Left colon (tissue), 1 donor: ENCODE results near the genes CEP295NL and TIMP2.

GRCh38 chr17:78870613-78871060 lies 30.0 kb upstream of the USP36 start:
- PRO-cap, result no peak

DNA sequence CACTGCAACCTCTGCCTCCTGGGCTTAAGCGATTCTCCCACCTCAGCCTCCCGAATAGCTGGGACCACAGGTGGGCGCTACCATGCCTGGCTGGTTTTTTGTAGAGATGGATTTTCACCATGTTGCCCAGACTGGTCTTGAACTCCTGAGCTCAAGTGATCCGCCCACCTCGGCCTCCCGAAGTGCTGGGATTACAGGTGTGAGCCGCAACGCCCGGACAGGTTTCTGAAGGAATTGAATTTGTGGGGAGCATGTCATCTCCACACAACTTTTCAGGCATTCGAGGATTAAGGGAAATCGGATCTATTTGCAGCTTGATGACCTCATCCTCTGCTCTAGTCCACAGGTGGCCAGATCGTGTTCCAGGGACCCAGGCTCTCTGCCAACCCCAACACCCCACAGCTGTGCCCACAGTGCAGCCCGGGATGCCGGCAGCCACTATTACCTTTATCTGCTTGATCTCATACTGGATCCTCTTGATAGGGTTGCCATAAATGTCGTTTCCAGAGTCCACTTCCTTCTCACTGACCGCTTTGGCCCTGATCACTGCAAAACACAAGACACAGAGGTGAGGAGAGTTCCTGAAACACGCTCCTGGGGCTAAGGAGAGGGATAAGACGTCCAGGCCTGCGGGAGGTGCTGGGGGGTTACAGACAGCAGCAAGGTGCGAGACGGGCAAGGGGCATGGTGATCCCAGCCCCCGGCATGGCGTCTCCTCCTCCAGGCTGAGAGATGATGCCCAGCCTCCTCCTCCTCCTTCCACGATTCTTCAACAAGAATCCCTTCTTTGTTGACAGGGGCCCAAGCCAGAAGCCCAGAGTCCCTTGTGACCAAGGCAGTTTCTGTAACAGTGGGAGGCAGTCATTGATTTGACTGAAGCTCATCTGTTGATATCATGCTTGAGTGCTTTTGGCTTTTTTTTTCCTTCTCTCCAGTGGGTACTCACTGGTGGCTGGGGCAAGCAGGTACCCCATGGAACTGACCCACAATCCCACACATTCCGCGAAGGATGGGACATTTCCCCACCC lies 29.3 kb downstream of the CEP295NL start:
- PRO-cap, result no peak

DNA sequence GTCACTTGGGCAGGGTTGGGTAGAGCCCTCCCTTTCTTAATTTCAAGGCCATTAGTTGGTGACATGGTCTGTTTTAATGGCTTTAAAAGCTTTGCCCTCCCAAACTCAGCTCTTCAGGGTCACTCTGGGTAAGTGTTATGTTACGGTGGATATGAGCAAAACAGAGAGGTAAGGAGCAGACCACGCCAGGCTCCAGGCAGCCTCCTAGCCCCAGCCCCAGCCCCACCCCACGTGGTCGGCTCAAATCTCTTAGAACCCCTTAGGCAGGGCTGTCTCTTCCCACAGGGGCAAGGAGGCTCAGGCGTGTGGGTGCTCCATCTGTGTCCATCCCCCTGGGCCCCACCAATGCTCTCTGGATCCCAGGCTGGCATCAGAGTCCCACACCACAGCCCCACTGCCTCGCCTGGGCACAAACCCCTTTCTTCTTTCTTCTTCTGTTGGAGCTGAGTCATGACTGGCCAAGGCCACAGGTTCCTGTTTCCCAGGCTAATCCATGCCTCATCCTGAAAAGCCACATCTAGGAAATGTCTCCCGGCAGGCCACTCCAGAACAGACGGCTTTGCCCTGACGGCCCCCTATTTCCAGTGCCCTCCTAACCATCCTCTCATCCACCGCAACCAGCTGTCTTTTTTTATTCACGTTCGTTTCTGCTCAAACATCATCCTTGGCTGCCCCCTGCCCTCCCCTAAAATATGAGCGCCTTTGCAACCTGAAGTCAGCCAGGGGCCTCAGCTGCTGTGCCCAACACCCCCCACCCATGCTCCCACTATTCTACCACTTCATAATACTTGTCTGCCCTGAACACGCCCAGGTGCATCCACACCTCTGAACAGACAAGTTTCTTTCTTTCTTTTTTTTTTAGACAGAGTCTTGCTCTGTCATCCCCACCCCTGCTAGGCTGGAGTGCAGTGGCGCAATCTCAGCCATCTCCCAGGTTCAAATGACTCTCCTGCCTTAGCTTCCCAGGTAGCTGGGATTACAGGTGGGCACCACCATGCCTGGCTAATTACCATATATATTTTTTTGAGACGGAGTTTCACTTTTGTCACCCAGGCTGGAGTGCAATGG lies 27.2 kb downstream of the CEP295NL start:
- PRO-cap, result no peak

DNA sequence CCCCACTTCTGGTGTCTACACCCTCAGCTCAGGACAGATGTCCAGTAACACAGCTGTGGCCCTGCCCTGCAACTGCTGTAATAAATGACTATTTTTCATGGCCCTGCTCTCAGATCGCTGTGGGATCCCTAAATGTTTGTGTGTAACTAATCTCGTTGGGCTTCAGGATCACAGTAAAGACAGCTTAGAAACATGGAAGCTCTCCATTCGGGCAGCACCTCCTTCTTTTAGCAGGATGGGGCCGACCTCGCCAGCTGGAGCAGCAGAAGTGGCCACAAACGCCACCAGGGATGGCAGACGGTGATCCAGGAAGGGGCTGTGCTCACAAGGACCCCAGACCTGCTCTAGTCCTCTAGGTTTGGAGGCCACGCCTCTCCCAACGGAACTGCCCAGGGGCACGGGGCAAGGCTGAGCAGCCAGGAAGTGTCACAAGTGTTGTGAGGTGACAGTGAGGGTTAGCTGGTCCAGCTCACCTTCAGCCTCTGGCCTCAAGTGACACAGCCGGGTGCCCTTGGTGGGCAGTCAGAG lies 20.6 kb downstream of the CEP295NL start:
- PRO-cap, result no peak

DNA sequence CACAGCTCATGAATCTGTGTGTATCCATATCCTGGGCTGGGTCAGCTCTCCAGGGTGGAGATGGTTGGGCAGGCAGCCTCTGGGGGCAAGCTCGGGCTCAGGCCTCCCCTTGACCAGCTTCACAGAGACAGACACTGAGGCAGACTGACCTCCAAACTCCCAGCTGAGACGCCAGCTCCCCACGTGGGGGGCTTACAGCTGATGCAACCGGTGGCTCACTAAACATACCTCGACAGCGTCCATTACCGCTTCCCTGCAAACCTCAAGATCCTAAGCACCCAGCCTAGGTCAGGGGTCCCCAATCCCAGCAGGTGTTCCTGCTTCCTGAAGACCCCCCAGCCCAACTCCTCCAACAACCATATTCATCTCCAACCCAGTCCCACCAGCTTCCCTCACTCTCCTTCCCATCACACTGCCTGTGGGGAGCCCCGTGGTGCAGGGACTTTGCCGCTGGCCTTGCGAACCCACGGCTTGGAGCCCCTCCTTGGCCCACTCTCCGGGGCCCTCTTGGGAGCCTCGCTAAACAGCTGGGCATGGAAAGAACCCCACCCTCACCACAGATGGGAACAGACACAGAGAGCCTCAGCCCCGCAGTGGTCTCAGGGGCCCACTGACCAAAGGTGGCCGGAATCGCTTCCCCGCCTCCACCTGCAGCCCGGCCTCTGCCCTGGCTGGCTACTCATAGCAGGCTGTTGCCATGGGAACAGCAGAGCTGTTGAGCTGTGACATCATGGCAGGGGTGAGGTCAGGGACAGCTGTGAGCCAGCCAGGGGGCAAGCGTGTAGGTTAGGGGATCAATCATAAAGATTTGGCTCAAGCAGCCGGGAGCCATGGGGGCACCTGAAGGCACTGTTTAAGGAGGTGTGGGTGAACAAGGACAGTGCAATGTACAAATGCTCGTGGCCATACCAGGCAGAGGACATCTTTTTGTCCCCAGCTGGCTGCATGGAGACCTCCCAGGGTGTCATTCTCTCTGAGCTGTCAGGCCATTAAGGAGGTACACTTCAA lies at the start of gene CEP295NL:
Gene CEP295NL, minus strand, starts transcription at position 683 of the 1,008 bp plus-strand sequence.
- PRO-cap, result no peak

GRCh38 chr17:78924490-78925592 lies at the start of gene TIMP2:
Gene TIMP2, minus strand, starts transcription at chr17:78925387.
- PRO-cap, result bidirectional peak, plus-strand start at chr17:78925521, minus-strand start at chr17:78925384

- PRO-cap, result bidirectional peak, plus-strand start at chr17:78996270, minus-strand start at chr17:78996163
These were observed 13.7 kb downstream of the CANT1 start for GRCh38 chr17:78995643-78996482.

DNA sequence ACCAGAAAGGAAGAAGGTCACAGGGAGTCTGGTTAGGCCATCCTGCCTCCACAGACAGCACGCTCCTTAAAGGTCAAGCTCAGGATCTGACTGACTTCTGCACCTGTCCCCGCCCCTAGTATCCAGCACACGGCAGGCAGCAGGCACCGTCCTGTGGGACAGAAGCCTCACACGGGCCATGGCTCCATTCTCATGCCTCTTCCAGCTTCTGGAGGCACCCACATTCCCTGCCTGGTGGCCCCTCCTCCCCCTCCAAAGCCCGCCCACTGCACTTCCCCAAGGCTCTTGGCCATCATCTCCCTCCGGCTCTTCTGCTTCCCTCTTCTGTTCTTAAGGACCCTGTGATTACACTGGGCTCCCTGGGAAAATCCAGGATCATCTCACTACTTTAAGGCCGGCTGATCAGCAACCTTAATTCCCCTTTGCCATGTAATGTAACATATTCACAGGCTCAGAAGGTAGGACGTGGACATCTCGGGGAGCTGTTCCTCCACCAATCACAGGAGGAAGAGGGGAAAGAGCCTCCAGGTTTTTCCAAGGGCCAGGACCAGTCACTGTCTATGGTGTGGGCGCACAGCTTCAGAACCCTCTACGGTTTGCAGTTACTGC lies 3.5 kb downstream of the CANT1 start:
- PRO-cap, result unidirectional peak, minus-strand start at position 210 of the sequence

GRCh38 chr17:79008773-79009184 lies 785 bp downstream of the CANT1 start:
- PRO-cap, result unidirectional peak, plus-strand start at chr17:79008888

DNA sequence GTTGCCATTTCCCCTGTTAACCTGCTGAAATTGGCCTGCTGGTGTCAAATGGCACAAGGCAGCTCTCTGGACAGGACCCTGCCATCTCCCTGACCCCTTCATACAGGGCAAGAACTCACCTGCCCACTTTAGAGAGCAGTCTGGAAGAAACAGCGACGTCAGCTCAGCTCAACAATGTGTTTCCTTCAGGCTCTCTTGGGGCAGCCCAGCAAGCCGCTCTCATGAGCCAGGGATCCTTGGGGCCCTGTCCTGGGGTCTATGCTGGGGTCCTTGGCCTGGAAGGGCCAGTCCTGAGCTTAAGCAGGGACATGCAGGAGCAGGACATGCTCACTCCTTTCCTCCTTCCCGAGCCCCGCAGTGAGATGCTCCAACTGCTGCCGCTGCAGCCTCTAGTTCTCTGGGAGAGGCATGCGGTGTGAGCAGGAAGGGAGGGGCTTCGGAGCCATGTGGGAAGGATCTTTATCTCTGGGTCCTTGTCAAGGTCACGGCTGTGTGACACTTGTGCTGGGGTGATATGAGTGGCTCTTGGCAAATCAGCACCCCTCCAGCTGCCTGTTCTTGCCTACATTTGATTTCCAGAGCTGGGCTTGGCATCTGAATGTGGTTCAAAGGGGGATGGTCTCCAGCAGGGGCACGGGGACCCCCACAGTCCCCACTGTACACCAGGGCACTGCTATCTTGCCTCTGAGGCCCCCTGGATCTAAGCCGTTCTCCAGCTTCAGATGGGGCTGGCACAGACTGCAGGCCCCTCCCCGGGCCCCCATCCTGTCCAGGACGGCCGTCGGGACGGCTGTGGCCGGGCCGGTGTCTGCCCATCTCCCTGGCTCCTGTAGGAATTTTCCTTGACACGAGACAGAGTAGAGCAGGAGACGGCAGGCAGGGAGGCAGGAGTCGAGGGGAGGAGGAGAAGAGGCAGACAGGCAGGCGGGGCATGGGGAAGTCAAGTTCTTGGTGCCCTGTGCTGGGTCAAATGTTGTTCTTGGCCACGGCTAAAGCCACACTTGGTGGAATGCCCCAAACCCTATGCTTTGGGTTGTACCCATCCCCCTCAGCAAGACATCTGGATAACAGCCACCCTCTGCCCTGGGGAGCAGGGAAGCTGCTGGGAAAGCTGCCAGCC lies 3.6 kb downstream of the C1QTNF1 start:
- PRO-cap, result no peak

- PRO-cap, result no peak
These were observed 108.4 kb downstream of the ENGASE start for GRCh38 chr17:79182718-79183803.

DNA sequence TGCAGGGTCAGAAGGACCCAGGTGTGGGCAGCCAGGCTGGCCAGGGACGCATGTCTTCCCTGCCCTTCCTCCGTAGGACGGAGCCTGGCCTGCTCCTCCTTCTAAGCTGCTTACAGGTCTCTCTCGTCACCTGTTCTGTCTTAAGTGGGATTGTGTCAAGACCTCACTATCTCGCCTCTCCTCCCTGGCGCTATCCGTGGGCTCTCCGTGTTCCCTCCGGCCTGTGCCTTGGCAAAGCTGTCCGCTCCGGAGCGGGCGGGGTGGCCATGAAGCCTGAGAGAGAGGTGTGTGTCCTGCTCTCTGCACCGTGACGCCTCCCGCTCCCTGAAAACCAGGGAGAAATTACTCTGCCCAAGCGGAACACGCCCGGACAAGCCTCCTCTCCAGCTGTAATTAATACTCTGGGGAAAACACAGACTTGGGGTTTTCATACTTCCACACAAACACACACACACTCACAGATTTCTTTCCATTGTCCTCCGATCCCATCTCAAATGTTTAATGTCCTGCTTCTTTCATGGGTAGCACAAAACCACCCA lies 153.5 kb downstream of the ENGASE start:
- PRO-cap, result no peak

- PRO-cap, result no peak
These were observed 638 bp downstream of the RBFOX3 start for GRCh38 chr17:79610193-79610632.

- PRO-cap, result no peak
These were observed 7.4 kb upstream of the RBFOX3 start for GRCh38 chr17:79618281-79618703.

- PRO-cap, result no peak
These were observed 51.6 kb upstream of the ENPP7 start for GRCh38 chr17:79679108-79679594.

DNA sequence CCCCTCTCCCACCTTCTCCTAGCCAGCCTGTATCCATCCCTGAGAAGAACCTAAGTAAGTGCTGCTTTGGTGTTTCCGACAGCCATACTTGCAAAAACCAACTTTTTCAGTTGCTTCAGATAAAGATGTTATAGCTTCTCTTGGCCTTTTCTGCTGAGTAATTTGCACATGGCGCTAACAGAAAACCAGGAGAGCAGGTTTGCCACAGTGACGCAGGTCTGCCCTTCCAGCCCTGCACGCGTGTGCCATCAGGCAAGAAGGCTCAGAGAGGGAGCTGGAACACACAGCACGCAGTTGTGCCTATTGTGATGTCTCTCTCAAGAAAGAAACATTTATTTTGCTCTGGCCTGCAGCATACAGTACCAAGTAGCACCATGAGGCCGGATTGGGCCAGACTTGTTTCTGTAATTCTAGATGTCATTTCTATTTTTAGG lies 1.7 kb downstream of the CBX2 start:
- PRO-cap, result no peak

DNA sequence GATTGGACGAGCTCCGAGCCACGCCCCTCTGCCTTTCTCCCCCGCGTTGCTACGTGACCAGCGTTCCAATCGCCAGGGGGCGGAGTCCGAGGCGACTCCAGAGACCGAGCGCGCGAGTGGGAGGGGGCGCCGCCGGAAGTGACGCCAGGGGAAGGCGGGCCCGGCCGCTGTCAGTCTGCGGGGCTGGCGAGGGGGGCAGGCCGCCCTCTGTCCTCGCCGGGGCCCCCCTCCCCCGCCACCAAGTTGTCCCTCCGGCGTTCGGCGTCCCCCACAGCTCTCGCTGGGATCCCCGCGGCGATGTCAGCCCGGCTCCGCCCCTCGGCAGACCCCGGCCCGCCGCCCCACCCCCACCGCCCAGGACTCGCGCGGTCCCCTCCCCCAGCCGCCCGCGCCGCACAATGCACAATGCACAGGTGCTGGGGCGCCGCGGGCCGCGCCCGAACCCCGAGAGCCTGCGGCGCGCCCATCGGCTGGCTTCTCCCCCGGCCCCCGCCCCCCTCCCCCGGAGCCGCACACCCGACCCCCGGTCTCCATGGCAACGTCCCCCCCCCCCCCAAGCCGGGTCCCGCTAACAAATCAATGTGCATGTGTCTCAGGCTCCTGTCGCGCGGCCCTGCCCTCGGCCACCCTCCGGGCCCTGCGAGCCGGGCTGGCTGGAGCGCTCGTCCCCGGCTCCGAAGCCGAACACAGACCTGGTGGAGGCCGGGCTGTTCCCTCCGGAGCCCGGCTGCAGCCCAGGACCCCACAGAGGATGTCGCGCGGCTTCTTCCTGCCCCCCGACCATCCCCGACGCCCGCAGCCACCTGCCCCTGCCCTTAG lies 583 bp upstream of the CBX8 start:
- PRO-cap, result bidirectional peak, plus-strand start at position 173 of the sequence, minus-strand start outside the sequence

DNA sequence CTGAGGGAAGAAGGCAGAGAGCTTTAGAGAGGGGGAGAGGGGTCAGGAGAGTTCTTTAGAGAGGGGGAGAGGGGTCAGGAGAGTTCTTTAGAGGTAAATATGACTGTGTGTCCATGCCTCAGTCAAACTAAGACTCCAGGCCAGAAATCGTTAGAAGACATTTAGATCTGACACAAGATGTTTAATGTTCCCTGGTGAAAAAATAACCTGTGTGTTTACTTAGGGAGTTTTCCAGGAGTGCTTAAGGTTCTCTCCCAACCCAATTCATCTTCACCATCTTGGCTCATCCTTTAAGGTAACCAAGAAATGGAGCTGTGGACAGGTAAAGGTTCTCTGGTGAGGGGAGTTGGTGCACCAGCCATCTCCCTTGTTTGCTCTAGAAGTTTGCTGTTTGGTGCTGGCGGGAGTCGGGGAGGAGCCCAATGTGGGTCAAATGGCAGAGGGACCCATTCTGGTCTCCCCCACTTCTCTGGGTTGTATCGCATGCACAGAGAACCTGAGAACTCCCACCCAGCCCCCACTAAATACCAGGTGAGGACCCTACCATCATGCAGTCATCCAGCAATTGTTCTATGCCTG lies 9.7 kb downstream of the CBX4 start:
- PRO-cap, result no peak

DNA sequence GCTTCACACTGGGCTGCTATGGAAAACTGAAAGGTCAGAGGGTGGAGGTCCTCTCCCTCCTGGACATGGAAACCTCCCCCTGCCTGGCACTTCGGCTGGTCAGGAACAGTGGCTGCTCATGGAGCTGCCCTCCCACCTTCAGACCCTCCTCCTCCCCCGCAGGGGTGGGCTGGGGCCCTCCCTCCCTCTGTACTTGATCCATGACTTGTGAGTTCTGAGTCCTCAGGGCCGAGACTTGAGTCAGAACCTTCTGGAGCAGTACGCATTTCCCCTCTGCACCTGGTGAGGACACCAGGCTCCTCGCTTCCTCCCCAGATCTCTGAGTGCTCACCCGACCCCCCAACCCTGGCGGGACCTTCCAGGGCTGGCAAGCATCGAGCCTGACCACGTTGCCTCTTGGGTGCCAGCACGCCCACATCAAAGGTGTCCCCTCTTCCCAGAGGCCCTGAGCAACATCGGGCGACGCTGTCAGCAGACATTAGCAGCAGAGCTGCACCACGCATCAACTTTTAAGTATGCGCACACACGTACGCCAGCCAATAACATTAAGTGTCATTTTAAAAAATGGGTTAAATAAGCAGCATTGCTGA lies 98.2 kb downstream of the TBC1D16 start:
- PRO-cap, result no peak

GRCh38 chr17:79951843-79952406 lies 83.7 kb downstream of the TBC1D16 start:
- PRO-cap, result no peak